Subcutaneous preadipocyte (primary cell): ENCODE measurements around the gene PTAR1.

GRCh38 chr9:69632554-69633136 is 39.5 kb downstream of the APBA1 start:
- CAGE, long polyA plus RNA = no peak

- CAGE, long polyA plus RNA = no peak
Observed at GRCh38 chr9:69671262-69671685, 897 bp downstream of the APBA1 start.

DNA sequence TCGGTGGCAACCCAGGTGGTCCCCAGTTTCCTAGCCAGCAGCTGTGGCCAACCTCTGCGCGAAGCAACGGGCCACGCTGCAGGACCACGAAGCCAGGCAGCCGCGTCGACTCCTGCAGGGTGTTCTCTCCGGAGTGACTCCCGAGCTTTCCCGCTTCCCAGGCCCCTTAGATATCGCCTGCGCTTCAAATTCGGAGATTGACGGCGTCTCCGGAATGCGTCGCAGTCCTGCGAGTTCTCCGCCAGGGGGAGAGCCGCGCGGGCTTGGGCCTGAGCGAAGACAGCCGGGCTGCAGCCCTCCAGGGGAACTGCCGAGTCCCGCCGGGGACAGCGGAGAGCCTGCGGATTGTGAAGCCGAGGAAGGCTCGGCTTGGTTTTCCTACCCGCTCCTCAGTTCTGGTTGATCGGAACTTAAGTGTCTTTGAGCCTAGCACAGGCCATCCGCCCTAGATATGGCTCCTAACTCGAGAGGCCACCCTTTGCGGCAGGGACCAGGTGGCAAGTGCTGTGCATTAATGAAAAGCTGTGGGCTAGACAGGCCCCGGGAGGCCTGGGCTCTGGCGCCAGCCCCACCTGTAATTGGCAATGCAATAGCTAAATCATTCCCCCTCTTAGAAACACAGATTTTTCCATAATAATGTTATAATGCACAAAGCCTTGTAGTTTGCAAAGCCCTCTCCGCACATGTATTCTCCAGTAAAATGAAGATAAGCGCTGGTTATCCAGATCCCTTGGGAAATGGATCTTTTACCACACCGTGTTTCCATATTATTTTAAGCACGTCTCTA is 821 bp upstream of the APBA1 start:
- CAGE, long polyA plus RNA = no peak

DNA sequence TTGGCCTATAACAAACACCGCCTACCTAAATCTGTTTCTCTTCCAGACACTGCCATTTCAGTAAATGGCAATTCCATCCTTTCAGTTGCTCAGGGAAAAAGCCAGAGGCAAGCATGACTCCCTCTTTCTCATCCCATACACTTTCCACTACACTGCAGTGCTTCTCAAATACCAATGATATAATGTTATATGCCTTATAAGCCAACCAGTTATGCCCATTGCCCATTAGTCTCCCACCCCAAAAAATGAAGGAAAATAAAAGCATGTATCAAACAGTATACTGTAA is 18.6 kb downstream of the PTAR1 start:
- CAGE, long polyA plus RNA = no peak

DNA sequence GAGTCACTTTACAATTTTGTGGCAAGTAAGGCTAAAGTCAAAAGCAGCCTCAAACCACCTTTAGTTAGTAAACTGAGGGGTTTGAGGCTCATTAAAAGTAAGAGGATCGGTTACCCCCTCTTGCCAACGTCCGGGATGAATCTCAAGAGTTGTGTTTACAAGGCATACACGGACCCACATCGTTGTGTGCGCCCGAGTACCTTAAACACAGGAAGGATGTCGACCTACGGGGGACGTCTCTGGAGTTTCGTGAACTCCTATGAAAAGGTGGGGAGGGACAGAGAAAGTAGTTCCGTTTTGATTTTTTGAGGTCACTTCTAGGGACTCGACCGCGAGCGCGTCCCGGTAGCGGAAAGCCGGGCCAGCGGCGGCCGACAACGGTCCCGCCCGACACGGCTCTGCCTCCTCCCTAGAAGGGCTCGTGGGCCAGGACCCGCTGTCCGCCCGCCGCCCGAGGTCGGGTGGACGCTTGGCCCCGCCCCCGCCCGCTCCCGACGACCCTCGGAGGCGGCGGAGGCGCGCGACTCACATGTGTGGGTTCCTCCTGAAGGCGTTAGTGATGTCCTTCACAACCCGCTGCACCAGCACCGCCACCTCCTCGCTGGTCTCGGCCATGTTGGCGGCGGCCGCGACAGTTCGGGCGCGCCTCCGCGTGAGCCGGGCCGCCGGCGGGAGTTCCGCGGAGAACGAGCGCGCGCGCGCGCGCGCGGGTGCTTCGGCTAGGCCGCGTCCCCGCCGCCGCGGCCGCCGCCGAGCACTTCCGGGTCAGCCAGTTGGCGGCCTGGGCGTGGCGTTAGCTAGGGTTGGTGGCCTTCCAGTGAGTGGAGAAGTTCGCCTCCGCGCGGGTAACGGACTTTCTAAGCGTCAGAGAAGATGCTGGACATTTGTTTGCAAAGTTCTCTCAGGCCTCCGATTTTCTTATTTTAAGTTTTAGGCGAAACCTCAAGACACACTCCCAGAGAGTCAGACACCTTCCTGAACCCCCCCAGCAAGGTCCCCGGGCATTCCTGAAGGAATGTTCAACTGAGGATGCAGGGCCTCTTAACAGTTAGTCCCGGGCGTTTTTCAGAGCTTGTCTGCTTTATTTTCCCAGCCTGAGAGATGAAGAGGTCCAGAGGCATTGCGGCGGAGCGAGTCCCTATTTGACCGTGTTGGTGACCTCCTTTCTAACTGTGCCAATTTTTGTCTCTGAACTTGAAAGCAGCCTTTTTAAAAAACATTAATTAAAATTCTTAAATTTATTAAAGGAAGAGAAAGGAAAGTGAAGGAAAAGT is at the start of gene PTAR1:
Gene PTAR1, minus strand, starts transcription at position 688 of the 1,274 bp plus-strand sequence.
- CAGE, long polyA plus RNA = no peak

- CAGE, long polyA plus RNA = no peak
Observed at GRCh38 chr9:69763357-69764242, 3.8 kb upstream of the PTAR1 start.

- CAGE, long polyA plus RNA = no peak
Observed at GRCh38 chr9:70044289-70044706, 650 bp downstream of the MAMDC2 start.

GRCh38 chr9:70069612-70070265 is 26.1 kb downstream of the MAMDC2 start:
- CAGE, long polyA plus RNA = no peak

- CAGE, long polyA plus RNA = no peak
Observed at GRCh38 chr9:70100046-70100916, 56.6 kb downstream of the MAMDC2 start.

- CAGE, long polyA plus RNA = no peak
Observed at GRCh38 chr9:70400414-70400754, 14.1 kb downstream of the KLF9 start.

DNA sequence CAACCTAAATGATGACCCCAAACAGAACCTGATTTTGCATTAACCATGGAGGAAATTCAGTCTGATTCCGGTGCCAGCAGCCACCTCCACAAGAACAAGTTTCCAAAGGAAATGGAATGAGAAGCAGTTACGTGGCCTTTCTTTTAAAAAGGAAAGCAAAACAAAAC is 3.1 kb downstream of the KLF9 start:
- CAGE, long polyA plus RNA = no peak

- CAGE, long polyA plus RNA = no peak
Observed at GRCh38 chr9:70418918-70419599, 4.6 kb upstream of the KLF9 start.

- CAGE, long polyA plus RNA = no peak
Observed at GRCh38 chr9:70567368-70568013, 153.0 kb upstream of the KLF9 start.

DNA sequence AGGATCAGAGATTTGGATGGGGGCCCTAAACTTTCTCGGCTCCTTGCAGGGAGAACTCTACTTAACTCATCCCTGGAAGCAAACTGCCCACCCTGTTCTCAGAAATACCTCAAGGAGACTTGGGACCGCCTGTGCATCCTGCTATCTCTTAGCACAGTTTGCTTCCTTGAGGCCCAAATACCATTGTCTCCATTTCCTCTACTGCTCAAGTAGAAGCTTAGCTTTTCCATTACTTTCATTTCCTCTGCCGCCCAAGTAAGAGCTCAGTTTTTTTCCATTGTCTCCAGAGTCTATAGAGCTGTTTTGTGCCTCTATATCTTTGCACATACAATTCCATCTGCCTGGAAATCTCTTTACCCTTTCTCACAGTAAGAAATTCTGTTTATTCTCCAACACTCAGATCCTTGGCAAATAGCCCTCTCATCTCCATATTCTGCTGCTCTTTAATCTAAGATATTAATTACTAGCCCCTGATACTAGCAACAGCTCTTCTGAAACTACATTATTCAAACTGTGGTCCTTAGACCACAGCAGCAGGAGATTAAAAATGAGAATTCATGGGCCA is 137.8 kb downstream of the CEMIP2 start:
- CAGE, long polyA plus RNA = no peak

GRCh38 chr9:71684725-71685109 is 83.6 kb downstream of the CEMIP2 start:
- CAGE, long polyA plus RNA = no peak

DNA sequence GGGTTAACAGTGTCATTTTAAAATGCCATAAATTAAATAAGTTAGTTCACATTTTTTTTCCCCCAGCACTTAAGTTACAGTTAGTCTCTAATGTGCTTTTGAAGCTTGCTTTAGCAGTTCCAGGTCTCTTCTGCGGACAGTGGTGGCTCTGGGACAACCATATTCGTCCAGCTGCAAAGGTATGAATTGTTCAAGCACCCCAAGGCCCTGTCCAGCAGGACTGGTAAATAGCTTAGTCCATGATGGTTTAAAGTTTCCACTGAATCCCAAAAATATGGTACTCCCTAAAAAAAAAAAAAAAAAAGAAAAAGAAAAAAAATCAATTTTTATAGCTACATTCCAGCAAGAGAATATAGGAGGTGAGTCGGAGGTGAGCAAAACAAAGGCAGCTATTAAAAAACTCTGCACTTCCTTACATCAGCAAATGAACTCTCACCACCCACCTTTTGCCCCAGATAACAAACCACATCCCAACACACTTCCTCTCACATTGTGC is 83.2 kb downstream of the CEMIP2 start:
- CAGE, long polyA plus RNA = no peak

- CAGE, long polyA plus RNA = no peak
Observed at GRCh38 chr9:71909944-71910703, 869 bp downstream of the ABHD17B start.

- CAGE, long polyA plus RNA = no peak
Observed at GRCh38 chr9:72133230-72133779, 15.9 kb upstream of the GDA start.

DNA sequence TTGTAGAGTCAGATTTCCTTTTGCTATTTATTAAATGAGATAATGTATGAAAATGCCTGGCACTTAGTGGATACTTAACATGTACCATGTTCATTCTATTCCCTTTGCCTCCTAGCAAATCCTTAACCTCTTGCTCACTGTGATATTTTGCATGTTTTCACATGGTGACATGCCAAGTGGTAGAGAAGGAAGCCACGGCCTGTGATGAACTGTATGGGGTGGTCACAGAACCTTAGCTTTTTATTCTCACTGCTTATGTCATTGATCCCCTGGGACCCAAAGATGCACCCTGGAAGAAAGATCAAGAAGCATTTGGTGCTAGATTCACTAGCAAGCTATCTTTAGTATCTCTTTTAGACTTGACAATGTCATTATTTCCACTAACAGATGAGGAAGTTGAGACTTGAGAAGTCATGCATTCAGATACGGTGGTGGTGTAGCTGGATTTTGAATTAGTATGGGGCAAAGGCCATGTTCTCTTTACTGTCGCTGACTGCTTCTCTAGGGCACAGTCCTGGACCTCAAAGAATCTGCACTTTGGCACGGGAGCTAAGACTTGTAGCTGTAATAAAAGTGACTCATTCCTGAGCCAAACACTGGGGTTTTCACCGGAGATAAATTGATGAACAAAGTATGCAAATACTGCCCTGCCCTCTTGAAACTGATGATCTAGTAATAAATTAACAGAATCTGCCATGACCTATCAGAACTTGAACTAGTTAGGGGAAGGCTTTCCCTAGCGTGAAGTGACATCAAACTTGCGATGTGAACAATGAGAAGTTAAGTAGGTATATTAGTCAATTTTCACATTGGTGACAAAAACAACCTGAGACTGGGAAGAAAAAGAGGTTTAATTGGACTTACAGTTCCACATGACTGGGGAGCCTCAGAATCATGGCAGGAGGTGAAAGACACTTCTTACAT is 5.3 kb downstream of the GDA start:
- CAGE, long polyA plus RNA = no peak

- CAGE, long polyA plus RNA = no peak
Observed at GRCh38 chr9:72363865-72364397, 1.1 kb downstream of the ZFAND5 start.